Myometrial cell (primary cell): ENCODE measurements around a stretch of chr5.

DNA sequence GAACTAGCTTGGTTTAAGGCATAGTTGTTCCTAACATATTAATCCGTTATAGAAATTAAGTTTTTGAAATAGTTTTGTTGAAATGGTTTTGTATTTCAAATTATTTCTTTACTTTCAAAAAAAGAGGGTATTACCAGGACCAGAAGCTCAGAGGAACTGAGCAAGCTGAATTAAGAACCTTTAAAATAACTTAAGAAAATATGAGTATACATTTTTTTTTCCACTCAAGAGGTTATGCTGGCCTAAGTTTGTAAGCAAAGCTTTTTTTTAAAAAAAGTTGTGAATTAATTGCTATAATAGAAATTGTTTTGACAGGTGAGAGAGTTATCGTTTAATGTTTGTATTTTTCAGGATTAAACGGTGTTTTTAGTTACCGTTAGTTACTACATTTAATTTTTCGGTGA is 3.1 kb downstream of the GPBP1 start:
- RAMPAGE, long total RNA = no peak

GRCh38 chr5:57700441-57700822 is 217.8 kb upstream of the ACTBL2 start:
- RAMPAGE, long total RNA = no peak

GRCh38 chr5:57891389-57892083 is 408.9 kb upstream of the ACTBL2 start:
- RAMPAGE, long total RNA = no peak

GRCh38 chr5:57989429-57989812 is 470.5 kb downstream of the PLK2 start:
- RAMPAGE, long total RNA = no peak

GRCh38 chr5:58273505-58274097 is 186.3 kb downstream of the PLK2 start:
- RAMPAGE, long total RNA = no peak

DNA sequence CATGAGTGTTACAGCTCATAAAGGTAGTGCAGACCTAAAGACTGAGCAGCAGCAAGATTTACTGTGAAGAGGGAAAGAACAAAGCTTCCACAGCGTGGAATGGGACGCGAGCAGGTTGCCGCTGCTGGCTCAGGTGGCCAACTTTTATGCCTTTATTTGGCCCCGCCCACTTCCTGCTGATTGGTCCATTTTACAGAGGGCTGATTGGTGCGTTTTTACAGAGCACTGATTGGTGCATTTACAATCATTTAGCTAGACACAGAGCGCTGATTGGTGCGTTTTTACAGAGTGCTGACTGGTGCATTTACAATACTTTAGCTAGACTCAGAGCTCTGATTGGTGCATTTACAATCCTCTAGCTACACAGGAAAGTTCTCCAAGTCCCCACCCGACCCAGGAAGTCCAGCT is 13.8 kb downstream of the PLK2 start:
- RAMPAGE, long total RNA = no peak

DNA sequence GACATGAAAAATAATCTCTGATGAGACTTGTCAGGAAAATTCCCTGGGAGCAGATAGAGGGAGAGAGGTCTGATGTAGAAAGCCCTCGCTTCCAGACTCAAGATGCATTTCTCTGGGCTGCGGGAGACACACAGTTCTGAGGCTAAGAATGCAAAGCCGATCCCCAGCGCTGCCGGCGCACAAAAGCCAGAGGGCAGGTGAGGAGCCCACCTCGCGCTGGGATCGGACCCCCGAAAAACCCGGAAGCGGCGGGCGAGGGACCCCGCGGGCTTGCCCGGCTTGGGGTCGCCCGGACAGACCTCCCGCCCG is 581 bp downstream of the PLK2 start:
- RAMPAGE, long total RNA = no peak

DNA sequence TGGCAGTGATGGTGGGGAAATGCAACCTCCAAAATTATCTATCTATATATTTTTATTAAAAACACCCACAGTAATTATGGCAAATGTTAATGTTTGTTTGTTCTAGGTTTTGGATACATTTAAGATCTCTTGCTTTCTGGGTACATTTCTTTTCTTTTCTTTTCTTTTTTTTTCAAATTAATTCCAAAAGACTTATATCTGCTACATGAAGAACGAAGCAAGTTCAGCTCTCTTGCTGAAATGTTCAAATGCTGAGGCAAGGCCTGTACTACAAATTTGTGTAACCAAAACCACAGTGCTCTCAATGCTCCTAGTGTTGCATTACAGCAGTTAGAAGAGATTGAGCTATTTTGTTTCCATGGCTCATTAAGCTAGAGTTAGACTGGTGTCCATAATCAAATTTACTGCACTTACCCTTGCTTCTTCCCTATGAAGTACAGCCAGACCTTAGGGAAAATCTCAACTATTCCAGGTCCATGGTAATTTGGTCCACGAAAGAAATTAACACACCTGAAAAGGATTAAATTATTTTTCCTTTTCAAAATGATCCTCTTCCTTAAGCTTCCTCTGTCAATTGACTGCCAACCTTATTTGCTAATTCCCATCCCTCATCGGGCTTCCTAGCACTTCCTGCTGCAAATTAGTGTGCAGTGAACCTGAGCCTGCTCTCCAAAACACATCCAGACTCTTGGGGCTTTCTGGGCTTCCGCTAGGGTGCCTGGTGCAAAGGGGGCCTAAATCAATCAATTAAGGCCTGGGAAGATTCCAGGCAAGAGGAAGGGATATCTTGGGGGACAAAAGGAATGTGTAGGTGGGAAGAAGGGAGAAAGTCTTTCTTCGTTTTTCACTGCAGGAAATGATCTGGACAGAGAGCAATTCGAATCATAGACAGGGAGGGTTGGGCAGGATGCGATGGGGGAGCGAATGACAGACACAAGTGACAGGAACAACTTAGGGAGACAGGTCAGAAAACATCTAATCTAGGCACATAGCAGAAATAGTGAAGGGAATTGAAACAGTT is 542.3 kb downstream of the RAB3C start:
- RAMPAGE, long total RNA = no peak

- RAMPAGE, long total RNA = no peak
These were observed 560.2 kb downstream of the RAB3C start for GRCh38 chr5:59143078-59143428.

- RAMPAGE, long total RNA = no peak
These were observed 533.7 kb downstream of the PDE4D start for GRCh38 chr5:59359680-59360462.

- RAMPAGE, long total RNA = no peak
These were observed 310.4 kb downstream of the PDE4D start for GRCh38 chr5:59583029-59583612.

GRCh38 chr5:59583613-59584058 is 309.9 kb downstream of the PDE4D start:
- RAMPAGE, long total RNA = no peak

DNA sequence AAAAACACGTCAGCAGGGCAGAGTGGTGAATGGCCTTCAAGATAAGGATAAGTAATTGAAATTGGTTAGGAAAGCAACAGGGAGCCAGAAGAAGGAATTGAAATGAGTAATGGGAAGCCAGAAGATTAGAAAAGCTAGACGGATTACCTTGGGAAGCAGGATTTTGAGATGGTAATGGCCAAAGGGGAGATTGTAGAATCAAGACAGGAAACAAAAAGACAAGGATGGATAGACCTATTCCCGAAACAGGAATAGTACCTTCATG is 244.2 kb downstream of the PDE4D start:
- RAMPAGE, long total RNA = no peak

GRCh38 chr5:59750301-59750759 is 143.2 kb downstream of the PDE4D start:
- RAMPAGE, long total RNA = no peak

DNA sequence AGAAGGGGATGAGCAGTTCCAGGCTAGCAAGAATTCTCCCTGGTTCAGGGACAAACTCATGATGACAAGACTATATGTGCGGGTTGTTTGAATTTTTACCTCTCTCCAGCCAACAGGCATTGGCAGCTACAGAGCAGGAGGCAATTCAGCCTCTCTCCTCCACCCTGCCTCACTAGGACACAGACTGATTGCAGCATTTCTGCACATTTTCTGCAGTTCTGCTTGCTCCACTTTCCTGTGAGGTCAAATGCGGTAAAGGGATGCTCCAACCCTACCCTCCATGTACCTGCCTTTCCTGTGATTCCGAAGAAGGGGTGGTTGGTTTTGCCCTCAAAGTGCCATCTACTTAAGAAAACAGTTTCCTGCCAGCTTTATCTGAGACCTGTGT is 160.3 kb downstream of the DEPDC1B start:
- RAMPAGE, long total RNA = no peak

- RAMPAGE, long total RNA = no peak
These were observed 491 bp upstream of the DEPDC1B start for GRCh38 chr5:60700409-60700904.

GRCh38 chr5:60944546-60944888 is 353 bp downstream of the ERCC8 start:
- RAMPAGE, long total RNA = no peak

GRCh38 chr5:61319223-61320253 is 12.5 kb upstream of the ZSWIM6 start:
- RAMPAGE, long total RNA = no peak

- RAMPAGE, long total RNA = no peak
These were observed 9.1 kb upstream of the ZSWIM6 start for GRCh38 chr5:61323037-61323302.

- RAMPAGE, long total RNA = no peak
These were observed 1.6 kb upstream of the ZSWIM6 start for GRCh38 chr5:61330243-61330979.